ENCODE measurements around a stretch of chr10.

DNA sequence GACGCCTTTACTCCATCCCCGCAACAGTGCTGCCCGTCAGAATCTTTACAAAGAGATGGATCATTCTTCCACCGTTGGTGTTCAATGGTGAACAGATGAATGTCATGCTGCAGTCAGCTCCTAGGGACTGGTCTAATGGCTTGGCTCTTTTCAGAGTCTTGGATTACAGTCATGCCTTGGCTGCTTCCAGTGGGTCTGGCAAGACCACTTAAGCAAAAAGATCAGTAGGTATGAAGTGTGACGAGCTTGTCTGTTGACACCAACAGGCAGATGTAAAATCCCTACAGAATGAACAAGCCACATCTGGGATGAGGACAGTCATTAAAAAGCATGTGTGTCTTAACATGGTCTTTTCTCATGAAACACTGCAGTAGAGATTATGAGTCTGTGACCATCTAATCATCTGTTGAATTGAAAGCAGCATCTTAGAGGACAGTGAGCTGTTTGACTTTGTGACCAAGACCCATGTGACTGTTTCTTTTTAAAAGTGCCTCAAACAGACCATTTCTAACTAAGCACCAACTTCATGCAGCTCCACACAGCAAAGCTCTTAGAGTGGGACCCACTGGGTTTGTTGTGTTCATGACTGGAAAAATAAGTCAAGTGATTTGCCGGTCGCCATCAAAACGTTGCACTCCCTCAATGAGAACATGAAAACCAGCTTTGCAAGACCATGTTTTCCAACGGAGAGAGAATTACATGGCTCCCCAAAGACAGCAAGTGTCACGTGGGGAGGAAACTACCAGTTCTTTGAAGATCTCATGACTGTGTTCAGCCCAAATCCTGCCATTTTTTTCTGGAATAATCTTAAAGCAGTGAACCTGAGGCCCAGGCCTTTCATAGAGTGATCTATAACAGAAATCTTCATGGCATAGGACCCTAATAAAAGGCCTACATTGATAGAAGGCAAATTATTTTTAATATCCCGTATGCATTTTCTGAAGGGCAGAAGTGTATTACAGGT, 151.5 kb downstream of the ARID5B start:
- RRBS = no CpG with 5 or more reads among the region's 11 CpGs

DNA sequence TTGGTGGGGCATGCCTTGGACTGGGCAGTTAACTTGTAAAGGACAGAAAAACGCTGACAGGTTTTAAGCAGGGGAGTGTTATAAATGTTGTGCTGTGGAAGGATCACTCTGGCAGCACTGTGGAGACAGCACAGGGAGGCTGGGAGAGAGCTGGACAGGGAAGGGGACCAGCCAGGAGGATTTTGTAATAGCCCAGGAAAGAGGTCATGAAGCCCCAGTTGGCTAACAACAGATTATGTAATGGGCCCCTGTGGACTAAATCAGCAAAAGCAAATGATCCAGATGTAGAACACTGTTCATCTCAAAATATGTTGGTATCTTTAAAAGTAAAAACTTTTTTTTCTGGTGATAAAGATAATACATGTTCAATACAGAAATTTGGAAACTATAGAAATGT, 80.9 kb downstream of the ZNF365 start:
- RRBS = no CpG with 5 or more reads among the region's 1 CpG

- RRBS = no CpG with 5 or more reads among the region's 5 CpGs
These were observed 123.1 kb upstream of the ADO start for GRCh38 chr10:62681440-62681748.

GRCh38 chr10:62813323-62814141, 2.6 kb downstream of the EGR2 start:
- RRBS = 87% methylated on average over 9 of the region's 39 CpGs

GRCh38 chr10:62817816-62818437, 1.8 kb upstream of the EGR2 start:
- RRBS = 2% methylated on average over 25 of the region's 52 CpGs

- RRBS = no CpG with 5 or more reads among the region's 6 CpGs
These were observed 140.8 kb upstream of the NRBF2 start for GRCh38 chr10:62992342-62992706.

DNA sequence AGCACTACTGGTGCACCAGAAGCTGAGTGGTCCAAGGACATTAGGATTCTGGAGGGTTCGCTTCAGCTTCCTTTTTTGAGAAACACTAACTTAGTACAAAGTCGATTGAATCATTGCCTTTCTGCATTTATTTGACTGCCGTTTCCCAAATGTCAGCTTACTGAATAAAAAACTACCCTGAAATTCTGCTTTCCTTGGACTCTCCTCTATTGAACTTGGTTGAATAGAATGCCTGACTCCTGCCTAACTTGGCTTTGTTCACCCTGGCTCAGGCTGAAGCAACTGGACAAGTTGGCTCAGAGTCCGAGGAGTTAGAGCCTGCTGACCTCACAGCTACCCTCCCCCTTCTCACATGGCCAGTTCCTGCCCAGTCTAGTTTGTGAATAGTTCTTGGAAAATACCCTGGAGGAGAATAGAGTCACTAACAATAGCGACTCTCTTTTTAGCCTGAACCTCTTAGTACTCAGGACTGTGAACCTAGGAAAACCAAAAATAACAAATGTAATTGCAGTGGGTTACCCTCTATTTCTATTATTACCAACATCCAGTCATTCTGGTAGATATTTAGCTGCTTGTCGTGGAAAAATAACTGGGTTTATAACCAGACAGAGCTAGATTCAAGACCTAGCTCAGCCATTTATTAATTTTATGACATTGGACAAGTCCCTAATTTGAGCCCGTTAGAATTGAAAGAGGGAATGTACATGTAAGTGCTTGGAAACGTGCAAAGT, 17.3 kb upstream of the NRBF2 start:
- RRBS = no CpG with 5 or more reads among the region's 8 CpGs

- RRBS = no CpG with 5 or more reads among the region's 3 CpGs
These were observed 37.0 kb downstream of the NRBF2 start for GRCh38 chr10:63169876-63170798.

GRCh38 chr10:63242131-63242538, 109.0 kb downstream of the NRBF2 start:
- RRBS = no CpG with 5 or more reads among the region's 6 CpGs

DNA sequence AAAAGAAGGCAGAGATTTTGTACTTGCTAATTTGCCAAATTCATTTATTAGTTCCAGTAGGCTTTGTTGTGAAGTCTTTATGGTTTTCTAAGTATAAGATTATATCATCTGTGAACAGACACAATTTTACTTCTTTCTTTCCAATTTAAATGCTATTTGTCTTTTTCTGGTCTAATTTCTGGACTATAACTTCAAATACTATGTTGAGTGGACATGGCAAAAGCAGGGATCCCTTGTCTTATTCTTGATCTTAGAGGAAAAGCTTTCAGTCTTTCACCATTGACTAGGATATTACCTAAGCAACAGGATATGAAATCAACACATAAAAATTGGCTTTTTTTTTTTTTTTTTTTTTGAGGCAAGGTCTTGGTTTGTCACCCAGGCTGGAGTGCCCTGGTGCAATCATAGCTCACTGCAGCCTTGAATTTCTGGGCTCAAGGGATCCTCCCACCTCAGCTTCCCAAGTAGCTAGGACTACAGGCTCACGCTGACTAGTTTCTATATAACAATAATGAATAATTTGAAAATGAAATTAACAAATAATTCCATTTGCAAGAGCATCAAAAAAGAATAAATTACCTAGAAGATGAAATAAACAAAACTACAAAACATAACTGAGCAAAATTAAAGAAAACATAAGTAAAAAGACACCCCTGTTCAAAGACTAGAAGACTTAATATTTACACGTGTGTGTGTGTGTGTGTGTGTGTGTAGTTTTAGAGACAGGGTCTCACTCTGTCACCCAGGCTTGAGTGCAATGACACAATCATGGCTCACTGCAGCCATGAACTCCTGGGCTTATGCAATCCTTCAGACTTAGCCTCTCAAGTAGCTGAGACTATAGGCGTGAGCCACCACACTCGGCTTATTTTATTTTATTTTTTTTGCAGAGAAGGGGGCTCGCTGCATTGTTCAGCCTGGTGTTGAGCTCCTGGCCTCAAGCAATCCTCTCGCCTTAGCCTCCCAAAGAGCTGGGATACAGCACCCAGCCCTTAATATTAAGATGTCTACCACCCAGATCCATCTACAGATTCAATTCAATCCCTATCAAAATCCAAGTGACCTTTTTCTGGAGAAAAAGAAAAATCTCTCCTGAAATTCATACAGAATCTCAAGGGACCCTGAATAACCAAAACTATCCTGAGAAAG, 90.6 kb downstream of the JMJD1C start:
- RRBS = no CpG with 5 or more reads among the region's 6 CpGs

GRCh38 chr10:63380118-63380687, 85.6 kb downstream of the JMJD1C start:
- RRBS = no CpG with 5 or more reads among the region's 4 CpGs

DNA sequence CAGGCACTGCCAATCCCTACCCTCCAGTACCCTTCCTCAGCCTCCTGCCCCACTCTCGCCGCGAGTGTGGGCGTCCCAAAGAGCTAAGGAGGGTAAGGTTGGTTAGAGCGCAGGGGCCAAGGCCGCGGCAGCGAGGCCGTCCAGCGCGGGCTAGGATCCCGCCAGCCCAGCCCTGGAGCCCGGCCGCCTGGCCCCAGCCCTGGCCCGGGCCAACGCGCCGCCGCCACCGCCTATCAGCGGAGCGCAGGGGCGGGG, 219 bp upstream of the REEP3 start:
- RRBS = 1% methylated on average over 7 of the region's 23 CpGs

- RRBS = 9% methylated on average over 1 of the region's 24 CpGs
These were observed 108.1 kb downstream of the REEP3 start for GRCh38 chr10:63629103-63629922.

DNA sequence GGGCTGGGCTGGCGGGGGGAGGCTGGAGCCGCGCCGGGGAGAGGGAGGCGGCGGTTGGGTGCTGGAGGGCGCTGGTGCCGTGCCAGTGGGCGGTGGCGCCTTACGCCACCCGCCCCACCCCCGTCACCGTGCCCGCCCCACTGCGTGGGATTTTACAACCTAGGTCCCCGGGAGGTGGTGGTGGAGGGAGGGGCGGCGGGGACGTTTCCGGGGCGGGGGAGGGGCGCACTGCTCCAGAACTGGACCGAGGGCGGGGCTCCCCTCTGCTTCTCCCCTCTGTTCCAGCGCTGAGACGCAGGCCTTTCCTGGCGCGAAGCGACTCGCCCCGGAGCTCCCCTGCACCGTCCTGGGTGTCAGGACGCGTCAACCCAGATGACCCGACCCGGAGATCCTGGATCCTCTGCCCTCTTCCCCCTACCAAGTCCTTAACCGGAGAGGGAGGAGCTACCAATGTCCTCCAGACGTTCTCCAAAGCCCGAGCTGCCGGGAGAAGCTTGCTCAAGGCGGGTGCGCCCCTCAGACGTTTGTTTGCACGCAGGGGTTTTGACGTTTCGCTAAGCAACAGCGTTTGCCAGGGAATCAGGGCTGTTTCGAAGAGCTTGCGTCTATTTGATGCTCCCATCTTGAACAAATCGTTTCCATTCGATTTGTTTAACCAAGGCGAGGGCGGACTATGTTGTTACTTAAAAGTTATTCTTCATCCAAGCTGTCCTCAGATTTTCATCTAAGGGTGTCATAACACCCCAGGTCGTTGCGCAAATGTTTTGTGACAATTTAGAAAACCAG, 109.4 kb downstream of the REEP3 start:
- RRBS = 2% methylated on average over 28 of the region's 56 CpGs

GRCh38 chr10:63644904-63645161, 123.6 kb downstream of the REEP3 start:
- RRBS = no CpG with 5 or more reads among the region's 2 CpGs

DNA sequence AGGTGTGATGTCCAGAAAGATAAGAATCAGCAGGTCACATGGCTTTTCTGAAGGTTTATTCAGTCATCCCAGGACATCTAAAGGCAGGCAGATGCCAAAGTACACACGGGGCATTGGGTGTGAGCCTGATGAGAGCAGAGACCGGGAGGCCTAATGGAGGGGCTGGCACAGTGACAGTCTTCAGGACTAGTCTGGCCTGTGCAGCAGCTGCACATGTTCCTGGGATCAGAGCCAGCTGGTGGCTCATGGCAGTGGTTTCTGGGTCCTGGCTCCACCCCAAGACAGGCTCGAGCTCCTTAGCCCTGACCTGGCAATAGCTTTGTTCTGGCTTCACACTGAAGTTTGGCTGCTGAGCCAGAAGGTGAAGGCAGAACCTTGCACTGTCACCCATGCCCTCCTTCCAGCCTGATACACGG, 191.1 kb downstream of the REEP3 start:
- RRBS = no CpG with 5 or more reads among the region's 4 CpGs

GRCh38 chr10:64170819-64171246, 649.6 kb downstream of the REEP3 start:
- RRBS = no CpG with 5 or more reads among the region's 35 CpGs

- RRBS = no CpG with 5 or more reads among the region's 3 CpGs
These were observed 387.5 kb upstream of the LRRTM3 start for GRCh38 chr10:66538378-66538650.

- RRBS = no CpG with 5 or more reads among the region's 4 CpGs
These were observed 67.4 kb downstream of the SIRT1 start for GRCh38 chr10:67951782-67952341.